Camera-type eye (tissue), 1 donor: ENCODE data around the genes ADAMTS20 and SLC38A1.

DNA sequence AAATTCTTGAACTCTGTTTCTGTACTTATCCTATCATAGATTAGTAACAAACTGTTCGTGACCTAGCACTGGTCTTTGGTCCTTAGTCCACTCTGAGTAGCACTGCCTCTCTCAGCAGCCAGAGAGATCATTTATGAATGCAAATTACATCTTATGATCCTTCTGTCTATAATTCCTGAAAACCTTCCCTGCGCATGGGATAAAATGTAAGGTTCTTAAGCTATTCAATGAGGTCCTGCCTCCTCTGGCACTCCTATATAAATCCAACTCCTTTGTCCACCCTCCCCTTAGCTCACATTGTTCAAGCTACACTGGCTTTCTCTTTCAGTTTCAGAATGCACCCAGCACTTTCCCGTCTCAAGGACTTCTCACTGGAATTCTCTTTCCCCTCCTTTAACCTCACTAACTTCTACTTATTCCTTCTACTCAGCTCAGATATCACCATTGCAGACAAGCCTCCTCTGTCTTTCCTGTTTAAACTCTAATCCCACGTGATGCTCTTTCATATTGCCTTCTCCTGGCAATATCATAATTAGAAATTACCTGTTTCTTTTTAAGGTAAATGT lies 17.1 kb downstream of the PDZRN4 start:
- RAMPAGE, long total RNA = no peak

DNA sequence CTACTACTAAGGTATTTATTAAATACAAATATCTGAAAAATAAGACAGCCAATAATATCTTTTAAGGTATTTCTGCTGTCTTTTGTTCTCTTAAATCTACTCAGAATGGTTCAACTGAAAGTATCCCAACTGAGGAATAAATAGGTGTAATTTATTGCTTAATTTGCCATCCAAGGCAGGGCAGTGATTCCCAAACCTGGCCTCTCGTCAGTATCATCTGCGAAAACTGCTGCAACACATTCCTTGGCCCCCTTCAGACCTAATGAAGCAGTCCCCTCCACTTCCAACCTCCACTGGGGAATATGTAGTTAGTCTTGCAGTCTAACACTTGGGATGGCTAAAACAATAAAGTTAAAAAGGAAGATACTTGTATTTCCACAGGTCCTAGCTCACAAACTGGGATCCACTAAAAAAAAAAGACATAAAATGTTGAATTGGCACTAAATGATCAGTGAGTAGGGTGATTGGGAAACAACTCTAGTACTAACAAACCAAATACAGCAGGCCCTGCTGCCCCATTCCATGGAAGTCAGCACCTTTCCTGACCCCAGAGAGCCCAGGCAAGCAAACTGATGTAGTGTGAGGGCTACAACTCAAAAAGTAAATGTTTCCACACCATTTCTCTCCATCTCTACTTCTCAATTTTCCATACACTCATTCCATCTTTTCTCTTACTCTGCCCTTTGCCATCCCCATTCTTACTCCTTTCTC lies 60.9 kb downstream of the GXYLT1 start:
- RAMPAGE, long total RNA = no peak

DNA sequence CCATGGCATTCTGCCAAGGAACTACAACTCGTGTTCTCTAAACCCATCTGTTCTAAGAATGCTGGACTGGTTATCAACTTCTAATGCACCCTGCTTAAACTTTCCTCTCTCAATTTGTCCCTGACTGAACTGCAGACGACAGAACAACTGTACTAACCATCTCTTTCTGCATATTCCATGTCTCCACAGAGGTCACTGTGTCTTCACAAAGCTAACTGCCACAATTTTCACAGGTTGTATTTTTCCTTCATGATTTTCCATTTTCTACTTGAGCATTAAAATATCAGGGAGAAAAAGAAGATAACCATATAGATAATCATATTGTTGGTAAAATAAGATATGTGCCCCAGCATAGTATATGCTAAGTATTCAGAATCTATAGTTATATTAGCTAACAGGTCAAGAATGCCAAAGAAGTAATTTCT lies 58.5 kb downstream of the GXYLT1 start:
- RAMPAGE, long total RNA = no peak

- RAMPAGE, long total RNA = no peak
Observed at GRCh38 chr12:42145177-42145690, 560 bp upstream of the GXYLT1 start.

- RAMPAGE, long total RNA = no peak
Observed at GRCh38 chr12:42356283-42356587, 30.3 kb downstream of the PPHLN1 start.

DNA sequence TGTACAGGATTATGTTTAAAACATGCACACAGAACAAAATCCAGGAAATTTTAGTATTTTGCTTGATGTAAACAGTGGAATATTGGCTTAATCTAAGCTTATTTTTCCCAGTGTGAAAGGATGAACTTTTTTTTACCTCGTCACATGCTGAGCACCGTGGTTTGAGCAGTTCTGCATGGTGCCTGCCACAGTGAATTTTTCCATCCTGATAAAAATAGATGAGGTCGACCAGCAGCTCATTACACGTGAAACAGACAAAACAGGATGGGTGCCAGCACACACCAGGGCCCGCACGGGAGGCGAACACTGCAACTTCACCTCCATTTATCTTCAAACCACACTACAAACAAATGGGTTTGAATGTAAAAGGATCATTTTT lies 121.1 kb downstream of the PRICKLE1 start:
- RAMPAGE, long total RNA = no peak

GRCh38 chr12:42590524-42591010 lies 1.0 kb upstream of the PRICKLE1 start:
- RAMPAGE, long total RNA = no peak

DNA sequence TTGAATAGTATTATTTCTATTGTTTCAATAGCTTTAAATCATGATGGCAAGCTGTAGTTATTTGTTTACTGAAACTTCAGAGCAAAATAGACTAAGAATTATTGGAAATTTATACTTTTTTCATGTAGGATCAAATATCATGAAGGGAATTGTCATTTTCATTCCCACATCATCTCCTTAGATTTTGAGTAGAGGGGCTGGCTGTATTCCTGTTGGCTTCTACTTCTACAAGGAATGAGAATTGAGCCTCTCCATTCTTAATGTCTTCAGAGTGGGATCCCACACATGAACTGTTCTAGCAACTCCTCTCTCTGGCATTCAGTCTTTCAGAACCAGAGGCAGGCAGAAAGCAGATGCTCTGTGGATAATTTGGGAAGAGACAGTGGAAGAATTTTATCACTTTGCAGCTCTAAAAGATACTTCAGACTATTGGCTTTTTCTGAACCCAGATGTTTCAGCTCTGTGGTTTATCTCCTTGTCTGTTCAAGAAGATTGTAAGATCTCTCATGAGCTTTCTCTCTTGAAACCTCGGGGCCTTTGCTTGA lies 106.7 kb upstream of the PRICKLE1 start:
- RAMPAGE, long total RNA = no peak

GRCh38 chr12:43551704-43552610 lies at the start of gene ADAMTS20:
TSS of gene ADAMTS20 (minus strand) at chr12:43552203.
- RAMPAGE, long total RNA = no peak

DNA sequence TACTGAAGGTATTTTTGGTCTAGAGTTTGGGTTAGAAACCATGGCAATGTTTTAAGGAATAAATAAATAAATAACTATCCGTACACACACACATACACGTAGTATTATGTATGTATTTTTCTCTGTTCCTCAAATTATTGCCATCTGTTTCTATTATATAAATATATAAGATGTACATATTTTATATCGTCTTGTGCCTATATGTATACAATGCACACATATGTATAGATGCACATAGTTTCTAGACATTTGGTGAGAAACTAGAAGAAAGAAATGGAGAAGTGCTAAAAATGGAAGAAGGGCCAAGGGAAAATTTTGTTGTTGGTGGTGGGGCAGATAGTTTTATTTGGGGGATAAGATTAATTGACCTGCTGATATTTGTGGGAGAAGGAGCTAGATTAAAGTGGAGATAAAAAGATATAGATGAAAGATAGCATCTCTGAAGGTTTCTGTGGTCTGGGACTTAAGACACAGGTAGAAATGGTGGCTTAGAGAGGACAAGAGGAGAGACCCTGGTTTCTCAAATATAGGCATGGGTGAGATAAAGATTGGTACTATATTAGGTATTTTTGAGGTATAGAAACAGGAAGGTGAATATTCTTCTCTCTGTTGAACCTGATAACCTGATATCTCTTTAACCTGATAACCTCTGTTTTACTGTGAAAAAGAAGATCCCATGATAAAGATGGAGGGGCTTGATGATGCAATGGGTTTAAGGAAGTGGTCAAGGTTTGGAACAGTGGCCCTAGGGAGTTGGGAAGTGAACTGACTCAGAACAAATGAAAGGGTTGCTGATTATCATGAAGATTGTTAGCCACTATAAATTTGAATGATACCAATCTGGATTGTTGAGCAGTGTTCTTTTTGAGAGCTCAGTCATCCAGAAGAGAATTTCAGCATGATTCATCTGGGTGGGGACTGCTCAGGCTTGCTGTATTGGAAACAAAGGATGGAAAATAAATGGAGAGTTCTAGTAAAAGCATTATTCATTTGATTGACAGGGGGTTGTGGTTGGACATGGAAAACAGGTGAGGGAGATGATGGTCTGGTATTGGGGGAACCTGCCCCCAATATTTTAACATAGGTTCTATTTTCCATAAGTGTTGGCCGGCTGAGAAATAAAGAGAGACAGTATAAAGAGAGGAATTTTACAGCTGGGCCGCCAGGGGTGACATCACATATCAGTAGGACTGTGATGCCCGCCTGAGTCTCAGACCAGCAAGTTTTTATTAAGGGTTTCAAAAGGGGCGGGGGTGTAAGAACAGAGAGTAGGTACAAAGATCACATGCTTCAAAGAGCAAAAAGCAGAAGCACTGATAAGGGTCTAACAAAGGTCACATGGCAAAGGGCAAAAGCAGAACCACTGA lies 11.4 kb downstream of the TMEM117 start:
- RAMPAGE, long total RNA = no peak

DNA sequence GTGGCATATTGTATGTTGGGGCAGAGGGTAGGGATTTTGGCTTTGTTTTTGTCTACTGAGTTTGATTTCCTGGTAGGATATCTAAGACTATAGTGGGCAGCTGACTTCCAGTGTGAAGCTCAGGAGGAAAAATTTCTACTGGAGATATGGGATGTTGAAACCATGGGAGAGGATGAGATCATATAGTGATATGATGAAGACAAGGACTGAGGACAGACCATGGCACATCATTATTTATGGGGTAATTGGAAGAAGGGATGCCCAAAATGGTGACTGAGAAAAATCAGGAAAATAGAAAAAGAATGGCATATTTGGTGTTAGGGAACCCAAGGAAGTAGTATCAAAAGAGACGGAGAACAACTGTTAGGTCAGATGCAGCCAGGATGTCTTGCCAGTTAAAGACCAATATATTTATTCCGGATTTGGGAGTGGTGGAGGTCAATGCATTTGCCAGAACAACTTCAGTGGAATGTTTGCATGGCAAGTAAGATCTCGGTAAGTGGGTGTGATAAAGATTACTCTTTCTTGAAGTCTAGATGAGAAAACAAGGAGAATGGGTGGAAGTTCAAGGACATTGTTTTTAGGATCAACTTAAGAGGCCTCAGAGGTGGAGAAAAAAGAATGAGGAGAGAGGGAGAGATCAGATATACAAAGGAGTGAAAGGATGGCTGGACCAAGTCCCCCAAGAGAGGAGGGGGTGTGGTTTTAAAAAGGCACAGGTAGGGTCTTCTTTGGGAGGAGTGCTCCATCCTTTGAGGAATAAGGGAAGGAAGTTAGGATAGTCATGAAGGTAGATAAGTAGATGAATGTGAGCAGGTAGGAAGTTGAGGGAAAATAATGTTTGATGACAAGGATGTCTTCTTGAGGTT lies 100.7 kb downstream of the TMEM117 start:
- RAMPAGE, long total RNA = no peak

DNA sequence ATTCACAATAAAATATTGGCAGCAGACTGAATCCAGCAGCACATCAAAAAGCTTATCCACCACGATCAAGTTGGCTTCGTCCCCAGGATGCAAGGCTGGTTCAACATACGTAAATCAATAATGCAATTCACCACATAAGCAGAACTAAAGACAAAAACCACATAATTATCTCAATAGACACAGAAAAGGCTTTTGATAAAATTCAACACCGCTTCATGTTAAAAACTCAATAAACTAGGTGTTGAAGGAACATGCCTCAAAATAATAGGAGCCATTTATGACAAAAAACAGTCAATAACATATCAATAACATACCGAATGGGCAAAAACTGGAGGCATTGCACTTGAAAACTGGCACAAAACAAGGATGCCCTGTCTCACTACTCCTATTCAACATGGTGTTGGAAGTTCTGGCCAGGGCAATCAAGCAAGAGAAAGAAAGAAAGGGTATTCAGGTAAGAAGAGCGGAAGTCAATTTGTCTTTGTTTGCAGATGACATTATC lies 119.0 kb downstream of the TMEM117 start:
- RAMPAGE, long total RNA = no peak

DNA sequence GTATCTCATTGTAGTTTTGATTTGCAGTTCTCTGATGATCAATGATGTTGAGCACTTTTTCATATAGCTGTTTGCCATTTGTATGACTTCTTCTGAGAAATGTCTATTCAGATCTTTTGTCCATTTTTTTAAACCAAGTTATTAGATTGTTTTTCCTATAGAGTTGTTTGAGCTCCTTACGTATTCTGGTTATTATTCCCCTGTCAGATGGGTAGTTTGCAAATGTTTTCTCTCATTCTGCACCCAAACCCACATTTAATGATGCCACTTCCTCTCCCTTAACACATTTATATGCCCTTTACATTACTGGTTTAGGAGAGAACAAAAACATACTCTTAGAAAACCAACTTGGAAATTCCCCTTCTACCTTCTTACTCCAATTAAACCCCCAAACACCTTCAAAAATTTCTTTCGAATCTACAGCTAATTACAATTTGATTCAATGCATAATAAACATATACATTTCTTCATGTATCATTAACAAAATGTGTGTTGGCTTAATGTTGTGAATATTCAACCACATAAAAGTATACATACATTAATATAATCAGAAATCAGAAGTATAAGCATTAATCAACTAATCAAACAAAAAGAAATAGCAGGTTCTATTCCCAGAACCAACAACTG lies 48.0 kb downstream of the NELL2 start:
- RAMPAGE, long total RNA = no peak

- RAMPAGE, long total RNA = no peak
Observed at GRCh38 chr12:45292349-45293284, 76.7 kb downstream of the ANO6 start.

GRCh38 chr12:45992725-45993202 lies 2.4 kb upstream of the SCAF11 start:
- RAMPAGE, long total RNA = no peak

DNA sequence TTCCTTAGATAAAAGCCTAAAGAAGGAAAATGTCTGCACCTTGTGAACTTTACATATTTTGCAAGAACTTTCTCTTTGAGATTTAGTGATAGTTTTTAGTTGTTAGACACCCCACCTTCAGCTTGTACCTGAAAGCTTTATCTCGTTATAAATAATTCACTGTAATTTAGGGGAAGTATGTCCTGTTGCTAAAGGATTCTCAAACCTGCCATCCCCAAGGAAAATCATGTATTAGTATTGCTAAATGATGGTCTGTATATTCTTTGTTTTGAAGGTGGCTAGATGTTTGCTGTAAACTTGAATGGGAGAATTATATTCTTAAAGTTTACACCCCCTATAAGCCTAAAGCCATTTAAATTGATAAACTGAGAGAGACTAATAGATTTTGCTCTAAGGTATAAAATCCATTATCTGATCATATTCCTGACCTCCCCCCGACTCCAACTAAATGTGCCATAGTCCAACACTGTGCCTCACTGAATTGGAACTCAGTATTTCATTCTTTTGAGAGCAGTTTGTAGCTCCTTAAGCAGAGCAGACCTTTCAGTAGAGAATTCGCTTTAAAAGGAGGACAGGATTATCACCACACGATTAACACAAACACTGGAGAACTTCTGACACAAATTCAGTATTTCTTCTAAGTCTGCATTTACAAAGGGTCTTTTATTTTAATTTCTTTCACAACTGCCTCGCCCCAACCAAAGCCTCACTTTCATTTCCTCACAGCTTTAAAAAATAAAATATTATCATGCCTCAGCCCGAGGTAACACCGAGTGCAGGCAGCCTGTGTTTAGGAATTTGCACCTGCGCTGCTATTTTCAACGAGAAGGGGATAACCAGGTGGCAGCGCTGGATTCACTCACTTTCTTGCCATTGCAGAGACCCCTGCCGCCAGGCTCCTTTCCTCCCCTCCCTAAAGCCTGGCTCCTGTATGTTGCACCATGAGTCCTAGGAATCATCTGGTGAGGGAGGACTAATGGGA lies 84.4 kb downstream of the SLC38A1 start:
- RAMPAGE, long total RNA = no peak

DNA sequence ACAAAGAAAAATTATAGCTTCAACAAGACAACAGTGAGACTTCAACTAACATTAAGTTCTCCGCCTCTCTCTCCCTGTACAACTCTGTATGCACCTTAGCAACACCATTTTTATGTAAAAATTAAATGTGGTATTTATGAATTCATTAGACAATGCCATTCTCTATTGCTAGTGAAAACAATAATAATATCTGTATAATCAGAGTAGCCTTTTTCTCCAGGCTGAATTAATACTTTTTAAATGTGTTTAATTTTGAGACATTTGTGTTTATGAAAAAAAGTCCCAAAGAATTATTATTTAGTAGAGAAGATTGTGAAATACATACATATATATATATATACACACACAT lies 68.8 kb downstream of the SLC38A1 start:
- RAMPAGE, long total RNA = no peak

DNA sequence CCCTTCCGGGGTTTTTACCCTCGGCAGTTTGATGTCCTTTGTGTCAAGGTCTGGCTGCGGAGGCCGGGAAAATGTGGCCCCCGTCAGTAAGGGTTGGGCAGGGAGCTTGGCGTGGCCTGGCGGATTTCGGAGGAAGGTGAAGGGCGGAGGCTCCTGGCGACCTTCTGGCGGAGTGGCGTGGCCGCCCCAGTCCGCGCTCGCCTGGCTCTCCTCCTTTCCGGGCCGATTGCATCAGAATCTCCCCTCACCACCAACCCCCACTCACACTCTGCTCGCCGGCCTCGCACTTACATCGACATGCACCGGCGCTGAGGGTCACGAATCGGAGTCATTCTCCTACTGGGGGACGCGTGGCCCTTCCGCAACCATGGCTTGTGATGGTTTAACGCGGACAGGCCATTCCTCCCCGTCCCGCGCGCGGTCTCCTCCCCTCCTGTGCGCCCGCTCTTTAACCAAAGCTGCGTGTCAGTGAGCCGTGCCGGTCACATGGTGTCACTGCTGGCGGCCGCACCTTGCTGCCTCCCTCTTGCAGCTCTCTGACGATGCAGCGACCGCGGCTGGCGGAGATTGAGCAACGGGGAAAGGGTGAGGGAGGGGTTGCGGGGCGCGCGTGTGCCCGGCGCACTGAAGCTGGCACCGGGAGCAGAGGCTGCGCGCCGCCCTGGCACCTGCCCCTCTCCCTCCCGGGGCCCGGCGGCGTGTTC lies at the start of gene SLC38A1:
TSS of gene SLC38A1 (minus strand) at position 470 of the 704 bp plus-strand sequence.
- RAMPAGE, long total RNA = no peak

DNA sequence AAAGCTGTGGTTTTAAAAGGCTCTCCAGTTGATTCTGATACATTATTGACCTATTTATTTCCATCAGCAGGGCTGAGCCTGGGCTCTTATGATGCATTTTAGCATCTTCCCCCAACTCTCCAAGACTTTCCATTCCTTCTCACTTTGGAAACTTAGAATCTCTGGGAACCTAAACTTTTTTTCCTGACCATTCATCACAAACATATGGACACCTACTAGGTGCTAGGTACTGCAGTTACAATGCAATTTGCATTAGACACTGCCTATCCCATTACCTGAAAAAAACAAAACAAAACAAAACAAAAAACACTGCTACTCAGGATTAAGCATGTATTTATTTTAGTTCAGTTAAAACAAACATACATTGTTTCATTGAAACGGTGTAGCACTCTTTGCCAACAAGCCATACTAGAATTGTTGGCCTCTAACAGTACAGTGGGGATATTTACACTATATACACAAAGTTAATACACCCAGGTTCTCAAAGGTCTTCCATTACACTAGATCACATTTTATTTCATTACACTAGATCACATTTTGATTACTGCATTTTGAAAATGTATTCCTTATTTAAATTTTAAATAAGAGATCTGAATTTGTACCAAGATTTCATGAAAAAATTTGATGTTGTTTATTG lies 14.6 kb downstream of the SLC38A2 start:
- RAMPAGE, long total RNA = no peak

- RAMPAGE, long total RNA = no peak
Observed at GRCh38 chr12:46365551-46365874, 7.1 kb downstream of the SLC38A2 start.